Measurements from ENCODE around the genes MRPL46 and ACAN.

DNA sequence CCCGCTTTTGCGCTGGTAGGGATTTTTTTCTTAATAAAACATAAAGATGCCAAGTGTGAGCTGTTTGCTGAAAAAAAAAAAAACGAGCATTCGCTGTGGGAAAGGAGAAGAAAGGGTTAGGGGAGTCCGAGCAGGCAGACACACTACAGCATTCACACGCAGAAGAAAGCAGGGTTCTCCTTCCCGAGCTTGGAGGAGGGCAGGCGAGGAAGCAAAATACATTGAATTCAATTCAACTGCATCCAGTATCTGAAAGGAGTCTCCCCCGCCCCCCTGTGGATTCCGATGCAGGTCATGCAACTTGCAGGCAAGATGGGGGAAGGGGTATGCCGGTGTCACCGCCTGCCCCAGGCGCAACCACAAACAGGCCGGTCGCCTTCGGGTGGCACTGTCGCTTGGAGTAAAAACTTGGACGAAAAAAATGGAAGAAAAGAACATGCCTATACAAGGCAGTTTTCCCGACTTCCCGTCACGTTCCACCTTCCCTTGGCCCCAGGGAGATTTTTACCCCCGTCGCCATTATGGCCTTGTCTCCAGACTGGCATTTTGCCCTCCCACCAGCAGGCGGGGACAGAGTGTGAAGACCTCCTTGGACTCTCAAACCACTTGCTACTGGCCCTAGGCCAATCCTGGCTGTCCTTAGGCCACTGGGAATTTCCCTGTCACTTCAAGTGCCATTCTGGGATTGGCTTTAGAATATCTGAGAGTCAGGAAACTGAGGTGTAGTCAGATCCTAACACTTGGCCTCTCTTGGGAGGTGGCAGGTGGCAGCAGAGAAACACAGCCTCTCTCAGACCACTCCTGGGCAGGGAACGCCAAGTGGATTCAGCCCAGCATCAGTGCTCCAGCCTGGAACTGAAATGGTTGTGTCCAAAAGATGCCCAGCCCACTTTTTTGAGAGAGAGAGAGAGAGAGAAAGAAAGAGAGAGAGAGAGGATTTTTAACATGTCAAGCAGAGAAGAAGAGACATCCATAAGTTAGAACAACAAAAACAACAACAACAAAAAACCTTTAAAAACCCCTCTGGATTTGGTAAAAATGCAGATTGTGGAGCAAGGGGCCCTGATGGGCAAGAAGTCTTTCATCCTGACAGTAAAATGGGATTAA, 1.7 kb upstream of the NTRK3 start:
- RAMPAGE, long total RNA: no peak
- RRBS: 10% methylated on average over 2 of the region's 25 CpGs

- RAMPAGE, long total RNA: start-site peak on the minus strand at chr15:88467384-88467390, 242 and 321 reads in 2 replicates
- RRBS: no CpG with 5 or more reads among the region's 36 CpGs
Measured at GRCh38 chr15:88466857-88467590, at the start of gene MRPL46. MRPL46 (minus strand) TSS chr15:88467388.

GRCh38 chr15:88604252-88604920, 16.8 kb upstream of the AEN start:
- RAMPAGE, long total RNA: no peak
- RRBS: 7% methylated on average over 7 of the region's 33 CpGs

- RAMPAGE, long total RNA: no peak
- RRBS: 2% methylated on average over 17 of the region's 75 CpGs
Measured at GRCh38 chr15:88803035-88803746, at the start of gene ACAN. ACAN (plus strand) TSS chr15:88803436.

DNA sequence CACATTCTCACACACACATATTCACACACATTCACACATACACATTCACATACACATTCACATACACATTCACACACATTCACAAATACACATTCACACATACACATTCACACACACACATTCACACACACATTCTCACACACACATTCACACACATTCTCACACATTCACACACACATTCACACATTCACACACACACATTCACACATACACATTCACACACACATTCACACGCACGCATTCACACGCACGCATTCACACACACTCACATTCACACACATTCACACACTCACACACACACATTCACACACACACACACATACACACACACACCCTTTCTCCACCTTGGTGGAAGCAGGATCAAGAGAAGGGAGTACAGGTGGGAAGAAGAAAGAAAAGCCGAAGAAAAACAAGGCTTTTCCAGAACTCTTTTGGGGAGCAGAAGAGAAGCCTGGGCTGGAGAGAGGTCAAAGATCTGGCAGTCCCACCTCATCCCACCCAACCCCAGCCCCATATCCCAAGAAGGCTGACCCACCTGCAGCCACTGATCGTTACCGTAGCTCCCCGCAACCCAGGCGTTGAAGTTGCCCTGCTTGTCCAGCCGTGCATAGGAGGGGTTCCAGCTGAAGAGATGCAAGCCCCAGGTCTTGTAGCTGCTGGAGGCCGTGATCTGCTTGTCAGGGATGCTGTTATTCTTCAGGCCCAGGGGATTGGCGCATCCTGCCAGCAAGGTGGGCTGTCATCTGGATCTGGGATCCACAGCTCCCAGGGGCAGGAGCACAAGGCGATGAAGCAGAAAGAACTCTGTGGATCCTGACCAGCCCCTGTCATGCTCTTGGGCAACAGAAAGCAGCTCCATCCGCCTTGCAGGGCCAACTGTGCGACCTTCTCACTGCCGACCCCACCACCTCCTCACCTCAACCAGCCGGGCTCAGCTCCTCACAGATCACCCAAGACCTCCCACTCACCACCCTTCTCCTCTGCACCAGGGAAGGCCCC, 6.0 kb upstream of the HAPLN3 start:
- RAMPAGE, long total RNA: no peak
- RRBS: no CpG with 5 or more reads among the region's 17 CpGs

GRCh38 chr15:88912059-88912880, 909 bp downstream of the MFGE8 start:
- RAMPAGE, long total RNA: no peak
- RRBS: under 1% methylated on average over 9 of the region's 23 CpGs

GRCh38 chr15:89090612-89091719, 2.7 kb downstream of the ABHD2 start:
- RAMPAGE, long total RNA: no peak
- RRBS: no CpG with 5 or more reads among the region's 16 CpGs

- RAMPAGE, long total RNA: no peak
- RRBS: no CpG with 5 or more reads among the region's 3 CpGs
Measured at GRCh38 chr15:89101099-89101547, 12.9 kb downstream of the ABHD2 start.

- RAMPAGE, long total RNA: no peak
- RRBS: no CpG with 5 or more reads among the region's 8 CpGs
Measured at GRCh38 chr15:89122948-89123523, 34.8 kb downstream of the ABHD2 start.

GRCh38 chr15:89131203-89131853, 43.1 kb downstream of the ABHD2 start:
- RAMPAGE, long total RNA: no peak
- RRBS: no CpG with 5 or more reads among the region's 3 CpGs

- RAMPAGE, long total RNA: no peak
- RRBS: no CpG with 5 or more reads among the region's 4 CpGs
Measured at GRCh38 chr15:89183550-89184133, 37.7 kb downstream of the RLBP1 start.

GRCh38 chr15:89206817-89207164, 14.6 kb downstream of the RLBP1 start:
- RAMPAGE, long total RNA: no peak
- RRBS: no CpG with 5 or more reads among the region's 12 CpGs

- RAMPAGE, long total RNA: no peak
- RRBS: under 1% methylated on average over 14 of the region's 60 CpGs
Measured at GRCh38 chr15:89358565-89359182, 24.1 kb upstream of the POLG start.

- RAMPAGE, long total RNA: no peak
- RRBS: 3% methylated on average over 43 of the region's 100 CpGs
Measured at GRCh38 chr15:89378364-89379416, 44.1 kb upstream of the POLG start.

DNA sequence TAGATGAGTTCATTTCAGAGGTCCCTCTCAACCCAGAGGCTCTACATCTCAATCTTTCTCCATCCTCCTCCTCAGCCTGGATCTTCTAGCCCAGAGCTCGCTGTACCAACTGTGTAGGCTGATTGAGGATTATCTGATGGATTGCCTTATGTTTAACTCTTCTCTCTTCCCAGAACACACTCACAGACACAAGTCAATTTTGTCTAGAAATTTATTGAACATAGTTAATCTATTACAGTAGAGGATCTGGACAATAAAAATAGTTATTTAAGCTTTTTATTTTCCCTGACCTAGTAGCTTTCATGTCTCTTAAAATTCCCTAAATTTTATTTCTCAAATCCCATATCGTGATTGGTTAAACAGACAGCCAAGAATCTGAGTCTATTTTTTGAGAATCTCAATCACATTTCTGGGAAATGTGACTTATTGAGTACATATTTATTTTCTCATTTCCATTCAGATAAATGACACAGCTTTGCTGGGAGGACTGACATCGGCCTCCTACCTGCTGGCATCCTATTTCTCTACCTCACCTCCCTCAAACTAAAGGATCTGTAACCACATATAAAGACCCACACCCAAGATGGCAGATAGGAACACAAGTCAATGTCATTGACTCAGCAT, 2.3 kb upstream of the PLIN1 start:
- RAMPAGE, long total RNA: no peak
- RRBS: no CpG with 5 or more reads among the region's 3 CpGs

GRCh38 chr15:89792780-89793315, 16.7 kb downstream of the MESP2 start:
- RAMPAGE, long total RNA: no peak
- RRBS: no CpG with 5 or more reads among the region's 6 CpGs

DNA sequence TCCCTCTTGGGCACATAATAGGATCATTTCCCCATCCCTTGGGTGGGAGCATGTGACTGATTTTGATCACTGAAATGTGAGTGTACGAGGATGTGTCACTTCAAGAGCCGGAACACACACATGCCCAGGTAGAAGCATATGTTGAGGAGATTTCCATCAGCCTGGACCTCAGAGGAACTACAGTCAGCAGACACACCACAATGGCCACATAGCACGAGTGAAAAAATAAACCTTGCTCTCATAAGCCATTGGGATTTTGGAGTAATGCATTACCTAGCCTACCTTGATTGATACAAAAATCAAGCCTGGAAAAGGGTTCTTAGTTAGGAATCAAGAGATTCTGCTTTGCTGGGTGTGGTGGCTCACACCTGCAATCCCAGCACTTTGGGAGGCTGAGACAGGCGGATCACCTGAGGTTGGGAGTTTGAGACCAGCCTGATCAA, 36.0 kb downstream of the AP3S2 start:
- RAMPAGE, long total RNA: no peak
- RRBS: no CpG with 5 or more reads among the region's 4 CpGs

- RAMPAGE, long total RNA: no peak
- RRBS: 2% methylated on average over 11 of the region's 33 CpGs
Measured at GRCh38 chr15:90000062-90000465, 1.1 kb upstream of the ZNF710 start.

- RAMPAGE, long total RNA: no peak
- RRBS: no CpG with 5 or more reads among the region's 8 CpGs
Measured at GRCh38 chr15:90015791-90016192, 14.7 kb downstream of the ZNF710 start.

- RAMPAGE, long total RNA: no peak
- RRBS: no CpG with 5 or more reads among the region's 15 CpGs
Measured at GRCh38 chr15:90037016-90038006, 36.2 kb downstream of the ZNF710 start.

Data from epithelial cell of alveolus of lung (primary cell).